Jejunum (tissue), 1 donor: ENCODE results near the genes SCAND3, OR2J3 and ZFP57.

GRCh38 chr6:28382992-28384061 is 16.2 kb downstream of the ZSCAN12 start:
- PRO-cap: bidirectional peak, plus-strand start at chr6:28383536, minus-strand start at chr6:28383338

DNA sequence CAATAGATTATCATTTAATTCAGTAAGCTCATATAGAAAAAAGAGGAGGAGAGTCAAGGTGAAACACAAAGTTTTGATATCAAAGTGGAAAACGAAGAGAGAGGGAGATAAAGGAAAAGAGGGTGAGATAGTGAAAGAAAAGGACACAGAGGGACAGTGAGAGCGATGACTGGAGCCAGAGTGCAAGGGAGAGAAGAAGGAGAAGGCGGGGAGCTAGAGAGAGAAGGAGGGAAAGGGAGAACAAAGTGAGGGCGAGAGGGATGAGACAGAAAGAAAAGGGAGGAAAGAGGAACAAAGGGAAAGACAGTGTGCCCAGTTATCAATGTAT is 27.7 kb downstream of the GPX5 start:
- PRO-cap: no peak

- PRO-cap: no peak
Measured at GRCh38 chr6:28586892-28587685, at the start of gene SCAND3. Gene SCAND3, minus strand, starts transcription at chr6:28587298.

DNA sequence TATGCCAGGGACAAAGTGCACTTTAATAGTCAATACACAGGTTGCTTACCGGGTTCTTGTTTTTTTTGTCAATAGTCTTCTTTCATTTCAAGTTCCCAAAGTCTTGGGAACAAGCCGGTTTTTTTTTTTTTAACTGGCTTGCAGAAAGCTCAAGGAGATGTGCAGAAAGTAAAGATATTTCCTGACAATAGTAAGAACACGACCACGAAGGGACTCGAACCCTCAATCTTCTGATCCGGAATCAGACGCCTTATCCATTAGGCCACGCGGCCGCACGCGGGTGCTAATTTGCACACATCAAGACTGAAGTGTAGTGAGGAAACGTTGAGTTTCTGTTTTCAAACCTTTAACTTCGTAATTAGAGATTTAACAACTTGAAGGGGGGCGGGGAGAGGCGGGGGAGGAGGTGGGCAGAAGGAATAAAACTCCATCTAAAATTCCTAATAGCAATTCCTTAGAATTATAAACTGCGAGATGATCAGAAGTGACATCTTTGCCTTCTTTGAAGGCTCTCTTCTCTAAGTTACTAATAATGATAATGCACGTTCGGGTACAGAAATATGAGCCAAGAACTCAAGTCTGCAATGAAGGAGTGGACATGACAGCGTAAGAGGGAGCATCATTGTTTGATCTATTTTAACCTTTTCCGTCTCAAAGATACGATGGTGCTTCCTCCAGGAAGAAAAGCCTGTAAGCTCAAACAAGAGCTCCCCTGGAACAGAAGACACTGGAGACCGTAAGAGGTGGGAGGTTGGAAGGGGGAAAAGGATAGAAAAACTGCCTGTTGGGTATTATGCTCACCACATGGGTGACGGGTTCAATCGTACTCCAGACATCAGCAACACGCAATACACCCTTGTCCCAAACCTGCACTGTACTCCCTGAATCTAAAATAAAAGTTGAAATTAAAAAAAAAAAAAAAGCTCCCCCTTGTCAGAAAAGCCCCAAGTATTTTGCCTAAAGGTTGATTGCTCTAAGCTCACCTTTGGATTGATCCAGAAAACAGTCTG is 156.0 kb upstream of the SCAND3 start:
- PRO-cap: no peak

DNA sequence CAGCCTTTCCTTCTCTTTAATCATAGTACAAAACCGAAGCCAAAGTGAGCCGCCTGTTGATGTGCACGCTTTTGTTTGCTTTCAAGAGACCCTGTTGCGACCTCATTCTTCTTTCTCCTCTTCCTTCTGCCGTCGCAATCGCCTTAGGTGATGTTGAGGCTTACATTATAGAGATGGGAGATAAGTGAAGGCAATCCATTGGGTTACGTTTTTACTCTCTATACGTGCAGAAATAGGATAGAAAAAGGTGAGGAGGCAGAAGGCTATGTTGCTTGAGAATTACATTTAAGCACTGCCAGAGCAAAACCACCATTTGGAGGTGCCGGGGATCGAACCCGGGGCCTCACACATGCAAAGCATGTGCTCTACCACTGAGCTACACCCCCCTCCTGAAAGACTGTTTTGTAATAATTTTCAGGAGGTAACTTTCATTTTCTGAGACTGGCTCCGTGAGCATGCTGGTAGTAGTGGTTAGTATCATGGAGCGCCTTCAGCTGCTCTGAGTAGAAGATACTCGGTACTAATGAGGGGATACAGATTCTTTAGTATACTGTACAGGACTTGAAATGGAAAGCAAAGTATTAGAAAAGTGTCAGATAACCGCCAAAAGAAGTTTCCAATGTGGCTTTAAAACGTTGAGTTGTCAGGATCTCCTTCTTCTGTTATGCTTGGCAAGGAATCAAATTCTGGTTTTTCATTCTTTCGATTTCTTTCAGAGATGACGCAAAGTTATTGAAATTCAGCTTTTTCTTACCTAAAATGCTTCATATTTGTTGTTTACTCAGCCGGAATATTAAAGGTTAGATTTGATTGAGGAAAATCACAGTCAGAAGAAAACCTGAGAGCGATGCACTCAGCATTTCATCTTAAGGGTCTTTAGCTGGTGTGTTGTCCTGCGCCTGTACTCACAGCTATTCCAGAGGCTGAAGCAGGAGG is 165.5 kb downstream of the TRIM27 start:
- PRO-cap: no peak

GRCh38 chr6:28921732-28922476 is 1.9 kb downstream of the TRIM27 start:
- PRO-cap: bidirectional peak, plus-strand start at chr6:28922299, minus-strand start at chr6:28922119

GRCh38 chr6:29035808-29036403 is 9.1 kb downstream of the OR2W1 start:
- PRO-cap: no peak

DNA sequence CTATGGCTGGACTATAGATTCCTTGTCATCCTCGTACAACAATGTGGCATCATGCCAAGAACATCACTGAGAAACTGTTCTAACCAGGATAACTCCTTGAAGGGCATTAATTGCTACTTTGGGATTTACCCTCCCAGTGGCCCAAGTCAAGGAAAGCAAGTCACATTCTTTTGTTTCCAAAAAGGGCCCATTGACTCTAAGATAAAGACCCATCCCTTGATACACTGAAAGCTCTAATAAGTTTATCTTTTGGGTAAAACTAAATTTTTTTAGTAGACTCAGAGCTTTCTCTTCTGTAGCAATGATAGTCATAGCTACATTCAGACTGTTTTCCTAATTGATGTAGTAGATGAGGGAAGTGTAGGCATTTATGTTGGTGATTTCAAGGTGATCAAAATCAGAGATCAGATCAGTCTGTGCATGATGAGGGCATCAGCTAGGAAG is at the start of gene OR2J3:
TSS of gene OR2J3 (plus strand) at position 283 of the 444 bp plus-strand sequence.
- PRO-cap: no peak

GRCh38 chr6:29630078-29630977 is 2.7 kb downstream of the GABBR1 start:
- PRO-cap: no peak

DNA sequence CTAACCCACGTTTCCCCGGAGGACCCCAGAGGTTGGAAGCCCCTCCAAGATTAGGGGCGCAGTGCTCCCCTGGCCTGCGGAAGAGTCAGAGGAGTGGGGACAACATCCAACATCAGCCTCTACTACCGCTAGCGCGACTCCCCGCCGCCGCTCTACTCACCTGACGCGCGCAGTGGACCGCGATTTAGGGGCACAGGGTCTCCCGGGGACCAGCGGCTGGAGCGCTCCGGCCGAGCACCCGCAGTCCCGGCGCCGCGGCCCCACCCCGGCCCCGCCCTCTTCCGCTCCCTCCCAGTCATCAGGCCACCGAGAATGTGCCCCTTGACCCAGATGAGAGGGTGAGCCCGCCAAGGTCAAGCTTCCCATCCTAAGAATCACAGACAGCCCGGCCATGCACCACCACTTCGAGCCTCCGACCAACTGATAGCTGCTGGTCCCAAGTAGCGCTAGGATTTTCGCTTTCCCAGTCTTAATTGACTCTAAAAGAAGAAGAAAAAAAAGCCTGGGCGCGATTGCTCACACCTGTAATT is at the start of gene ZFP57:
TSS of gene ZFP57 (minus strand) at position 251 of the 530 bp plus-strand sequence.
- PRO-cap: no peak

DNA sequence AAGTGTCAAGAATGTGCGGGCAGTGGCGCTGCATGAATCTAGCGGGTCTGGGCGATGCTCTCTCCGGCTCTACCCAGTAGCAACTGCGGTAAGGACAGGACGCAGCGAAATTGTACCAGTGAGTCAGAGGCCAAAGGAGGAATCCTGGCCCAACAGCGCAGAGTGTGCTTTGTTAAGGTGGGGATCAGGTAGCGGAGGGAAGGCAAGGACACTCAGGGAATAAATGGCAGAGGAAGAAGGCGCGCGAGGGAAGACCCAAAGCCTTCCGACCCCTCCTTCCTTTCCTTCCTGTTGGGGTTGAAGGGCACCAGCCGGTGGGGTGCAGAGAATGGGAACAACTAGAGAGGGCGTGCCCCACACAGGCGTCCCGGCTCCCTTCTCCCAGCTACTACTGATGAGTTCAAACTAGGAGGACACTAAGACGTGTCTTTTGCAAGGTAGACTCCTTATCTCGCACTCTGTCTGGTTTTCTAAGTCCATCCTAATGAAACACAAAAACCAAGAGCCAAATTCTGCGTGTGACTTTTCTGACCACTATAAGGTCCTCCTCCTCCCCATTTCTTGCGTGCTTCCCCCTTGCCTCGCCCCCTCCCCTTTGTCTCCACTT is 32.3 kb downstream of the HLA-F start:
- PRO-cap: no peak

DNA sequence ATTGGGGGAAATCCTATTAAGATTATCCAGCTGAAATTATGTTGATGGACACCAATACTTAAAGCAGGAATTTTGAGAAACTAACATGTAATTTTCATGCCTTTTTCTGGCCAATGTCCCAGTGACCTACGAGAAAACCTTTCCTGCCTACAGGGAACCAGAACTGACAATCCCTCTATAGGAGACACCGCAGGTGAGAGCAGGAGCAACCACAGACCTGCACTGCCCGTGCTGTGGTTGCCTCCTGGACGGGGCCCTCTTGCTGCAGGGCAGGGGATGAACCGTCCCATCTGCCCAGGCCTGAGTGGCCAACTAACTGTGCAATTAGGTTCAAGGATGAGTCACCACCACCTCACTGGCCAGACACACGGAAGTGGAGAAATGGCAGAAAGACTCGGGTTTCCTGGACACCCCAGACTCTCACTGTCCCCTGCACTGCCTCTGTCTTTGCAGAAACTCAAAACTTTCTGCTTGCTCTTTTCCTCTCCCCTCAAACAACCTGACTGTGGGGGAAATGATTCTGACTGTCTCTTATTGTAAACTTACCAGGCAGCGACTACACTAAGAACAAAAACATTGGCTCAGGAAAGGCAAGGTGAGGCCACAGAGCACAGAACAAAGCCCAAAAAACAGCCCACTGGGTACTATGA is 13.8 kb upstream of the HLA-G start:
- PRO-cap: no peak

- PRO-cap: no peak
Measured at GRCh38 chr6:29827995-29829027, 686 bp downstream of the HLA-G start.

DNA sequence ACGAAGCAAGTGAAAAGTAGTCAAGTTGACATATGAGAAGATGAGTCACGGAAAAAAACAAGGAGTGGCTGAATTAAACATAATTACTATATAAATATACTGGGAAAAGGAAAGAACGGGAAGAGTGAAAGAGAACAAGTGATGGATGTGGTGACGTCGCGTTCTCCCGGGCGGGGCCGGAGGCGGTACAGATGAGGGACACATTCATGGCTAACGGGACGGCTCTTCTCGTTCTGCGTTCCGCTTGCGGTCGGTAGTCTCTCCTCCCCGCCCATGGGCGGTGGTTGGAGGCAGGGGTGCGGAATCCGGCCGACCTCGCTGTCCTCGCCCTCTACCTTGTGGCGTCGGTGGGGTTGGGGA is 22.4 kb downstream of the HLA-G start:
- PRO-cap: no peak

DNA sequence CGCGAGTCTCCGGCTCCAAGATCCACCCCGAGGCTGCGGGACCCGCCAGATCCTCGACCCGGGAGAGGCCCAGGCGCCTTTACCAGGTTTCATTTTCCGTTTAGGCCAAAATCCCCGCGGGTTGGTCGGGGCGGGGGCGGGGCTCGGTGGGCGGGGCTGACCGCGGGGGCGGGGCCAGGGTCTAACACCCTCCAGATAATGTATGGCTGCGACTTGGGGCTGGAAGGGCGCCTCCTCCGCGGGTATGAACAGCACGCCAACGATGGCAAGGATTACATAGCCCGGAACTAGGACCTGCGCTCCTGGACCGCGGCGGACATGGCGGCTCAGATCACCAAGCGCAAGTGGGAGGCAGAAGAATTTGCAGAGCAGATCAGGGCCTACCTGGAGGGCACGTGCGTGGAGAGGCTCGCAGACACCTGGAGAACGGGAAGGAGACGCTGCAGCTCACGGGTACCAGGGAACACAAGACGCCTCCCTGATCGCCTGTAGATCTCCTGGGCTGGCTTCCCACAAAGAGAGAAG is 15.3 kb upstream of the HLA-A start:
- PRO-cap: bidirectional peak, plus-strand start at position 277 of the sequence, minus-strand start at position 81 of the sequence

DNA sequence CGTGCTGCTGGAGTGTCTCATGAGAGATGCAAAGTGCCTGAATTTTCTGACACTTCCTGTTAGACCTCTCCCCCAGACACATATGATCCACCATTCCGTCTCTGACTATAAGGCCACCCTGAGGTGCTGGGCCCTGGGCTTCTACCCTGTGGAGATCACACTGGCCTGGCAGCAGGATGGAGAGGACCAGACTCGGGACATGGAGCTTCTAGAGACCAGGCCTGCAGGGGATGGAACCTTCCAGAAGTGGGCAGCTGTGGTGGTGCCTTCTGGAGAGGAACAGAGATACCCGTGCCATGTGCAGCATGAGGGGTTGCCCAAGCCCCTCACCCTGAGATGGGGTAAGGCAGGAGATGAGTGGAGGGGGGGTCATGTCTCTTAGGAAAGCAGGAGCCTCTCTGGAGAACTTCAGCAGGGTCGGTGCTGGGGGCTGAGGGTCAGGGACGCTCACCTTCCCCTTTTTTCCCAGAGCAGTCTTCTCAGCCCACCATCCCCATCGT is 14.3 kb upstream of the HLA-A start:
- PRO-cap: no peak

GRCh38 chr6:29943641-29943954 is 1.3 kb downstream of the HLA-A start:
- PRO-cap: no peak

DNA sequence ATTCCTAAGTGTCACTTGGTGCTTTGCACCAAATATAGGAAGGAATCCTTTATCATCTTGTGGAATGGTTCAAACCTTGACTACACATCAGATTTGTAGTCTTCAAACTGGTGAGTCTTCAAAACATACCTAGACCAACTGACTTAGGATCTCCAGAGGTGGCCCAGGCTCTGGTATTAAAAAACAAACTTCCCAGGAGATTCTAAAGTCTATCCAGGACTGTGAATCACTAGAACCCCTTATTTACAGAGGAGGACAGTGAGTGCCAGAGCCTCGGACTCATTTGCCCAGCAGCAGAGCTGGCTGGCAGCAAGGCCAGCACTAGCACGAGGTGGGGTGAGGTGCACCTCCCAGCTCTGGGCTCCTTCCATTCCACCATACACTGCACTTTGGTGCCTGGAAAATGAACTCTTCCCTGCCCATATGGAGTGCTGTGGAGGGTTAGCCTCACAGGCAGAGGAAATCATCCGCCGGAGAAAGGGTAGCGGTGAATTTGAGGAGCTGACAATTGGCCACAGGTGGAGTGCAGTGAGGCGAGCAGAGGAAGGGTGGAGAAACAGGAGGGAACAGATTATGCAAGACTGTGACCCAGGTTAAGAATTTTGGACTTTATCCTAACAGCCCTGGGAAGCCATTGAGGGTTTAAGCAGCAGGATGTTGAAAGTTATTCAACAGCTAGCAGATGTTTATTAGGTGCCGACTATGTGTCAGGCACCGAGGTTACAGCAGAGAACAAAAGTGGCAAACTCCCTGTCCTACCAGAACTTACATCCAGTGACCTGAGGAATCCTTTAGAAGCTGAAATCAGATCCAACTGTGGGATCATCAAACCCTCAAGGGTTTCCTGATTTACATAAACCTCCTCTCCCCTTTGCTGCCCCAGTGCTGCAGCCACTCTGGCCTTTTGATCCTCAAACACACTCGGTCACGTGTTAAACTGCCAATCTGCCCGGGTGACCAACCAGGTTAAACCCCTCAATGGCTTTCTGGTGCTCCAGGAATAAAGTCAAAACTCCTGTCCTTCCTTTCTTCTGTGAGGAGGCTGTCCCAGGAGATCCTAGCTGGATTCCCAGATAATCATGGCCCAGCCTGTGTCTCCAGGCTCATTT is 6.3 kb downstream of the TRIM26 start:
- PRO-cap: bidirectional peak, plus-strand start at position 703 of the sequence, minus-strand start at position 546 of the sequence

- PRO-cap: no peak
Measured at GRCh38 chr6:30285578-30285909, 41.2 kb upstream of the TRIM39 start.

DNA sequence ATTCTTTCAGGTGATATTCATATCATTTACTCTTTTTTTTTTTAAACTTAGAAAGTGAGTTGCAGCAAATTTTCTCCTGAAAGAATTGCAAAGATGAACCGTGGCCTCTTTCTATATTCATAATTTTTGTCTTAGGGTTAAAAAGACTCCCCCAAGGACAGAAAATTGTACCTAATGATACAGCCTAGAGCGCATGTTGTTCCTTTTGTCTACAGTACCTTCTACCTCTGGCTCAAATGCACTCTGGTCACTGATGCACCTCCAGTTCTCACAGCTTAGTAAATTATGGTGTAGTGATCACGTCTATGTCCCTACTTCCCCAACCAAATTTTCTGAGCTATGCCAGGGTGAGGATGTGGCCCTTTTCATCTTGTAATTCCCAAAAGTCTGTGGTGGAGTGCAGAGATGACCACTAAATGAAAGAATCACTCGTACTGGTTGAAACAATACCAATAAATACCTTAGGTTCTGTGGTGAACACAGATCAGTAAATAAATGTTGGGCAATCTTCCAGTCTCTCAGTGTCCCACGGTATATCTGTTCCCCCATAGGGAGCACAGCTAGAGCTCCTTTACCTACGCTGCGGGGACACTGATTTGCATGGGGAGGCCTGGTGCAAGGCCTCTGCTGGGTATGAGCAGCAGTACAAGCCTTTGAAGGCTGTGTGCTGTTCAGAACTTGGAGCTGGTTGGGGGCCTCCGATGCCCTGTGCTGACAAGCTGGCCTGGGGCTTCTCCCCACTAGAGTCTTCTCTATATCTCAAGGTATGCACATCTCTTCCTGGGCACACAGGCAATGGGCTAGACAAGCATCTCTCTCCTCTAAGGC is 20.6 kb upstream of the TRIM39 start:
- PRO-cap: no peak